Pulmonary lymph node (tissue), 1 donor: Measurements from ENCODE around the gene EIF4E3.

DNA sequence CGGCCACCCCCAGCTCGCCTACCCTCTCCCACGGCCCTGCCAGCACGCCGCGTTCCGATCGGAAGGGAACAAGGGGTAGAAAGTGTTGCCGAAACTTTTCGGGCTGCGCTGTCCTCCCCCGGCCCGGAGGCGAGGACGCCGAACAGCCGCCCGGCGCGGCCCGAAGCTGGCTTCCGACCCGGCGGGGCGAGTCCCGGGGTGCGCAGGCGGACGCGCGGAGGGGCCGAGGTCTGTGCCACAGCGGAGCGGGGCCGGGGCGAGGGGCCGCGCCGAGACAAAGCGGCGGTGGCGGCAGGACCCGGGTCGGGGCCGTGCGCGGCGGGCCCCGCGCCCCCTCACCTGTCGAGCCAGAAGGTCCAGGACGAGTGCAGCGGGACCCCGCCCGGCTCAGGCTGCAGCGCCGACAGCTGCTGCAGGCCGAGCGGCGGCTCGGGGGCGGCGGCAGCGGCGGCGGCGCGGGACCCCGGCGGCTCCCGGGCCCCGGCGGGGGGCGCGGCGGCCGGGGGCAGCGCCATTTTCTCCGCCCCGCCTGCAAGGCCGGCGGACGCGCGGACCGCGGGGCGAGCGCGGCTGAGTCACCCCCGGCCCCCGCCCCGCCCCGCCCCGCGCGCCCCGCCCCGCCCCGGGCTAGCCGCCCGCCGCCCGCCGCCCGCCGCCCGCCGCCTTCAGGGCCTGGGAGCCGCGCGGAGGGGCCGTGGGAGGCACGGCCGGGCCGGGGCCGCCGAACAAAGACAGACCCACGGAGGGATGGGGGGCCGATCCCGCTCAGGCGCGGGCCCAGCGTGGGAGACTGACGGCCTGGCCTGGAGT is at the start of gene EIF4E3:
Gene EIF4E3, minus strand, starts transcription at position 550 of the 810 bp plus-strand sequence.
- PRO-cap = bidirectional peak, plus-strand start at position 675 of the sequence, minus-strand start at position 539 of the sequence

GRCh38 chr3:71755224-71755557 is 1.5 kb downstream of the GPR27 start:
- PRO-cap = no peak

DNA sequence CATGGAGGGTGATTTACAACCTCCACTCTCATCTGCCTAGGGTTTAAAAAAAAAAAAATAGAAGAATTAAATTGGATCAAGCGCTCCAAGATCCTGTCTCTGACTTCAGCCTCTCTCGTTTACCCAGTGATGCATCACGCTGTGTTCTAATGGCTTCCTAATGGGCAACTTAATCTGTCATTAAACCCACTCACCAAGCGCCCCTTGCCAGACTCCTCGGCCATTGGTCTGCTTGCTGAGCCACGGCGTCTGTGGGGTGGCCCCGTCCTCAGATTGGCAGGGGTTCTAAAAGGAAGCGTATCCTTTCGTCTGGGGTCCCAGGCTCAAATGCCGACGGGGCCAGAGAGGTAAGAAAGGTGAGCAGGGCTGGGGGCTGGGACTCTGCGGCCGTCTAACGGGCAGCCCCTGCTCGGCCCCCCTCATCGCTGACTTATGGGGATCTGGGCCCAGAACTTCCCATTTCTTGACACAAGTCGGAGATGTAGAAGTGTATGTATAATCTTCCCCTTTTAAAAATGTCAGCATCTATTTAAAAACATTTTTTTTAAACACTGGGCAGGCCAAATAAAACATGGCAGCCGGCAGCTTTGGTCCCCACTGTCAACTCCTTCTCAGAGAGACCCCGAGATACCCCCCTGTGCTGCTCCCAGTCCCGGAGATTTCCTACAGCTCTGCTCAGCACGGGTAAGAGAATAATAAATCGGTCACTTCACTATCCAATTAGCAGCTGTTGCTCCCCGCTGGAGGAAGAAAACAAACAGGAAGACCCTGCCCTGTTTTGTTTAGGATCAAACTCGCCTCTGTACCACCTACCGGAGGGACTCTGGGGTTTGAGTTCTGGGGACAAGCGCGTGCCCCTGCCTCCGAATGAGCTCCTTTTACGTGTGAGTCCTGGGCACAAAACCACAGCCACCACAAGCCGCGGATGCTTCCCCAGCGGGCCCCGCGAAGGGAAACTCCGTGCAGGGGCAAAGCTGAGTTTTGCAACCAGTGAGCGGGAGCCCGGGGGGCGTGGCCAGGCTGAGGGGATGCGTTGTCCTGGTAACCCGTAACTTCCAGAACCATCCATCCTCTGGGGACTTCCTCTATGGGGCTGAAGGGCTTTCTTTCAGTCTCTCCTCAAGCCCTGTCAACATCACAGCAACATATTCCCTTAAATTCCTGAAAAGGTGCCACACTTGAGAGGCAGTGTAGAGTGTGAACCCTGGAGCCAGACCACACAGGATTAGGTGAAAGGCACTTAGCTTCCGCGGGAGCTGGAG is 315.5 kb upstream of the PROK2 start:
- PRO-cap = bidirectional peak, plus-strand start at position 1,111 of the sequence, minus-strand start at position 869 of the sequence

GRCh38 chr3:72176375-72176959 is 391.5 kb upstream of the PROK2 start:
- PRO-cap = bidirectional peak, plus-strand start at chr3:72176791, minus-strand start at chr3:72176661

DNA sequence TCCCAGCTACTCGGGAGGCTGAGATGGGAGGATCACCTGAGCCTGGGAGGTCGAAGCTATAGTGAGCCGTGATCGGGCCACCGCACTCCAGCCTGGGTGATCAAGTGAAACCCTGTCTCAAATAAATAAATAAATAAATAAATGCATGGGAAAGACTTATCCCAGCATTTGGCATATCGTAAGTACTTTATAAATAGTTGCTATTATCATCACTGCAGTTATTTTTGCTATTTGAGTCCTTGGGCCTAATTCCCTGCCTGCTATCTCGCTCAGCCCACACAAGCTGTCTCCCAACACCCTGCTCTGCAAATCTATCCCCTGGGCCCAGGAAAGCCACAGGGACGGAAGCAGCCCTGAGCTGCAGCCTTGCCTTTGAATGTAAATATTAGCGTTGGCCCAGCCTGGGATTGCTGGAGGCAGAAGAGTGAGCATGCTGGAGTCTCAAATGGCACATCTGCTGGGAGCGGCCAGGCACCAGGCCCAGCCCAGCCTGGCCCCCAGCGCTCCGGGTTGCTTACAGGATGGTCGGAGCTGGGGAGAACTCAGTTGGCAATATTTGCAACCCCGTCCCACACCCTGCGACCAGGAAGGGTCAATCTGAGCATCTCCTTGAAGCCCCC is 529.8 kb downstream of the SHQ1 start:
- PRO-cap = no peak

DNA sequence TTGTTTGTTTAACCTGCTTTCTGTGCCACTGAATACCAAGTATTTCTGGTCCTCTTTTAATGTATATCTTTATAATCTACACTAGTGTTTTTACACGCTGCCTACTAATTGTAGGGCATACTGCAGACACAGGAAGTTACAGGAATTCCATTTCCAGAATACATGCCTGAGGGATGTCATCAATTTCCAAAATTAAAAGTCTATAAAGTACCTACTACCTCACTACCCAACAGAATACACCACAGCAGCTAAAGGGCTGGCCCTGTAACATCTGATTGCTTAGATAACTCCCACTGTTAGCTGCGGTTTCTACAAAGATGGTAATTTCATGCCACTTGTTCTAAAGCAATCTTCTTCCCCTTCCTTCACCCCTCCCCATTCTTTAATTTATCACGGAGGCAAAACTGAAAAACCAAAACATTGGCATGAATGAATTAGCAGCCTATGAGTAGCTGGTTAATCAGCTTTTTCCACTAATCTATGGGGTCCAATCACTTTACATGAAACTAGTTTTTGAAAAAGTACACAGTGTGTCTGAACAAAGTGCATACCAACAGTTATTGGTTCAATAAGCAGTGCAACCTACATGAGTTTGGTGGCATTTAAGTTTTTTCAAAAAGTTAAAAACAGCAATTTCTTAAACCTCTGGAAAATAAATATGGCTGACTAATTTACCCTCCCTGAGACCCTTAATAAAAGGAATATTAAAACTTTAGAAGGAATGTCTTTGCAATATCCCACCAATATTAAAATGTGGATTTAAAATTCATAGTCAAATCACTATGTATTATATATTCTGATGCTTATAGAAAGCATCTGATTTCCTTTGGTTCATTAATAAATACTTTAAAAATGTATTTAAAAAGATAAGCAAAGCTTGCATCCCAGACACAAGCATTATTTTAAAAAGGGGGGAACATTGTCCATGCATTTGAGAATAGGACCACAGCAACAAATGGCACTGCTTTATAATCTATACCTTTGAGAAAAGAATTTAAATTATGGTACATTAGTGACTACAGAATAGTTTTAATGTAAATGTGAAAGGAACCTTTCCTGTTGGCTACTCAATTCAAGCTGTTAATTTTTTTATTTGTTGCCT is 472.4 kb downstream of the SHQ1 start:
- PRO-cap = no peak

- PRO-cap = no peak
These were observed 324.8 kb downstream of the SHQ1 start for GRCh38 chr3:72523409-72523841.

DNA sequence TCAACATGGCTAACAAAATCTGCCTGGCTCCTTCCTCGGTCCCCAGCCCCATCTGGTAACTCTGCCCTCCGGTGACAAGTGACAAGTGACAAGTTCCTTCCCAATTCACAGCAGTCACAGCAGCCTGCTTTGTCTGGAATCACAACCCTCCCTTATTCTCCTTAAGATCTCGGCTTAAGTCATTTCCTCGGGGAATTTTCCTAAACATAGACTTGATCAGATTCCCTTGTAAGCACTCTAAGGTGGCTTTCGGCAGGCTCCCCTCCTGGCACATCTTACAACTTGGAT is 126.6 kb downstream of the SHQ1 start:
- PRO-cap = no peak

DNA sequence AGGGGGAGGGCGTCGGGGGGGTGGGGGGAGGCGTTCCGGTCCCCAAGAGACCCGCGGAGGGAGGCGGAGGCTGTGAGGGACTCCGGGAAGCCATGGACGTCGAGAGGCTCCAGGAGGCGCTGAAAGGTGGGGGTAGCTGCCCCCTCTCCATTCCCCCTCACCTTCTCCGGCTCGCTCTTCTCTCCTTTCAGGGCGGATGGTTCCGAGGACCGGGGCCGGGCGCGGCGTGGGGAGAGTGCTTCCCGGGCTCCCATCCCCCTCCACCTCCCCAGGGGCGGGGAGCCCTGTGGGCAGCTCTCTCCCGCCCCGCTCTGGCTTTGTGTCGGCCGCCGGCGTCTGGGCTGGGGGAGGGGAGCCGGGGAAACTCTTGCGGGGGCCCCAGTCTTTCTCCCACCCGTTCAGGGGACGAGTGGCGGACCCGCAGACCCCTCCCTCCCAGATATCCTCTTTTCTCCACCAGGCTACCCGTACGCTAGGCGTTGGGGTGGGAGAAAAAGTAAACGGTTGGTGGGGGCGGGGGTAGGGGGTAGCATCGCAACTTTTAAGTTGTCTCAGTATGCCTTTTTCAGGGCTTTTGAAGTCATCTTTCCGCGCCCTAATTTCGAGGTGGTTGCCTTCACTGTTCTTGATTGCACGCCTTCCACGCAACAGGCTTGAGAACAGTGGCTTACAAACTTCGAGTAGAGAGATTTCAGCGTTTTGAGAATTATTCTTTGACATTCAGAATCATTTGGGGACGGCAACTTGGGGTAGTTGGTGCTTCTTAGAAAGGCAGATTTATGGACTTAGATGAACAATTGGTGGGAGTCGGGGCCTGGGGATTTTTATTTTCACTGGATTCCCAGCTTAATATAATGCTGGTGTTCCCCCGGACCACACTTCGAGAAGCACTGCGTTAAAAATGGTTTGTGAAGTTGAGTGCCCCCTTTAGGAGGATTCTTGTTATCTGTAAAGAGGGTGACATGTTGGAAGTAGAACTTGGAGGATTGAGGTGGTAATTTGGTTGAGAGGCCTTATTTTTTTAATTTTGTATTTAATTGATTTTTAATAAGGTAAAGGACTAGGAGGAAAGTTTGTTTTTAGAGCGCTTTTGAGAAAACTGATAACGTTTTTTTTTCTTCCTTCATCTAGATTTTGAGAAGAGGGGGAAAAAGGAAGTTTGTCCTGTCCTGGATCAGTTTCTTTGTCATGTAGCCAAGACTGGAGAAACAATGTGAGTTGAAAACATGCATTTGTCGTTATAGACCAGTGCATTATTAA is 765 bp downstream of the PPP4R2 start:
- PRO-cap = bidirectional peak, plus-strand start at position 335 of the sequence, minus-strand start at position 313 of the sequence; unidirectional peak, minus-strand start at position 882 of the sequence

GRCh38 chr3:73008090-73008809 is 11.6 kb downstream of the PPP4R2 start:
- PRO-cap = no peak

DNA sequence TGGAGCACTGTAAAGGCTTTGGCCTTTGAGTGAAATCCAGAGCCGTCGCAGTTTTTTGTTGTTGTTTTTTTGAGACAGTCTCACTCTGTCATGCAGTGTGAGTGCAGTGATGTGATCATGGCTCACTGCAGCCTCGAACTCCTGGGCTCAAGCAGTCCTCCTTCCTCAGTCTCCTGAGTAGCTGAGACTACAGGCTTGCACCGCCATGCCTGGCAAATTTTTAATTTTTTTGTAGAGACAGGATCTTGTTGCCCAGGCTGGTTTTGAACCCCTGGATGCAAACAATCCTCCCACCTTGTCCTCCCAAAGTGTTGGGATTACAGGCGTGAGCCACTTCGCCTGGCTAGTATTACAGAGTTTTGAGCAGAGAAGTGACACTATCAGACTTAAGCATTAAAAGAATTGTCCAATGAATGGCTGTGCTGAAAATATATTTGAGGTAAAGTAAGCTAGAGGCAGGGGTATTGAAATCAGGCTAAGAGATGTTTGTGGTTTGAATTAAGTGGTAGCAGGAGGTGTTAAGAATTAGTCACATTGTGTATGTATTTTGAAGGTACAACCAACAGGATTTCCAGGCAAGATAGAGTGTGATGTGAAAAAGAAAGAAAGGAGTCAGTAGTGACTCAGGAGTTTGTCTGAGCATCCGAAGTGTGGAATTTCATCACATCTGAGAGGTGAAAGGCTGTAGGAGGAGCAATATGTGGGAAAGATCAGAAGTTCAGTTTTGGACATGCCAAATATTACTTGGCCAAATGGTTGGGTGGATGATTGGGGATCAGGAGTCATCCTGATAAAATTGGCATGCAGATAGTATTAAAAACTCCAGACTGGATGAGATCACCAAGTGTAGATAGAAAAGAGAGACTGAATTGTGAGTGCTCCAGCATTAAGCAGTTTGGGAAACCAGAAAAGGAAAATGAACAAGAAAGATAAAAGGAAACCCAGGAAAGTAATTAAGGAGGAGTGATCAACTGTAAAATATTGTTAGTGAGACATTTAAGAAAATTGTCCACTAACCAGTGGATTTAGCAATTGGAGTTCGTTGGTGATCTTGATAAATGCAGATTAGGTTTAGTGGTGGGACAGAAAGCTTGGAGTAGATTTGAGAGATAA is 32.2 kb upstream of the EBLN2 start:
- PRO-cap = no peak

- PRO-cap = no peak
These were observed 3.6 kb downstream of the EBLN2 start for GRCh38 chr3:73064710-73065753.

DNA sequence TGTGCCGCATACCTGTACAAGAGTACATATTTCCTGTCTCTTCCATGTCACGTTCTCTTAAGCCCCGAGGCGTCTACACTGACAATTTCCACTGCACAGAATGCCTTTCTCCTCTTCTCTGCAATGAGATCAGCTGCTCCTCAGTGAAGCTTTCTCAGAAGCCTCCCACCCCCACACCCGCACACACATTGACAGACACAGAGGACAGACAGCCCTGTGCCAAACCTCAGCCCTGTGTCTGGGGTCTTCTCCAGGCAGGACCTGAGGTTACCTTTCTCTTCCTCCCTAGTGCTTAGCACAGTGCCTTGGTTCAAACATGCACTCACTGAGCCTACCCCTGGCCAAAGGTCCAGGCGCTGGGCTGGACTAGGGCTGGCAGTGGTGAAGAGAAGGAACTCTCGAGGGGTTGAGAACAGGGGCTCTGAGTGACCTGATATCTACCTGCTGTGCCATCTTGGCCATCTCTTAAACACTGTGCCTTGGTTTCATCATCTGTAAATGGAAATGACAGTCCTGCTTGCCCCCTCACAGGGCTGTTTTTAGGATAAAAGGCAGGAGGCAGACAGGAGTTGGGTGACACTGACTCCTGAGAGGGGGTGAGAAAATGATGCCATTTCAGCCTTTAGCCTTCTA is 55.2 kb downstream of the PDZRN3 start:
- PRO-cap = no peak

GRCh38 chr3:73623723-73624011 is 1.1 kb downstream of the PDZRN3 start:
- PRO-cap = no peak

DNA sequence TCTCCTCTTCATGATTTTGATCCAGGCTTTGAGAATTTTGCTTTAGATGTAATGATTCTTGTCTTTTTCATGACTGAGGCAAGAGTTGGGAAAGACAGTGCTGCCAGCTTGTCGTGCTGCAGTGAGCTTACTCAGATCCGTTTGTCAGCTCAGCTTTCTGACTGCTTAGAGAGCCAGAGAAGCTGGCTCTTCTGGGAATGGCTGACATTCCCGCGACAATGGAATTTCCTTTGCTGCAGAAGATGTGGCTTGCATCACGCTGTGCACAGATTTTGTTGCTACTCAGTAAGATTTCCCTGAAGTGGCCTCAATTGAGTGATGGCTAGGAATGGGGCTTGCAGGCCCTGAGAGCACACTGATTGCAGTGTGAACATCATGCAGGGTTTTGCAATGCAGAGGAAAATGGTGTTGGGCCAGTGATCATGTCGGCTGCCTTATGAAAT is 102.3 kb upstream of the PDZRN3 start:
- PRO-cap = no peak

GRCh38 chr3:75618505-75619038 is 45.6 kb upstream of the FRG2C start:
- PRO-cap = no peak

DNA sequence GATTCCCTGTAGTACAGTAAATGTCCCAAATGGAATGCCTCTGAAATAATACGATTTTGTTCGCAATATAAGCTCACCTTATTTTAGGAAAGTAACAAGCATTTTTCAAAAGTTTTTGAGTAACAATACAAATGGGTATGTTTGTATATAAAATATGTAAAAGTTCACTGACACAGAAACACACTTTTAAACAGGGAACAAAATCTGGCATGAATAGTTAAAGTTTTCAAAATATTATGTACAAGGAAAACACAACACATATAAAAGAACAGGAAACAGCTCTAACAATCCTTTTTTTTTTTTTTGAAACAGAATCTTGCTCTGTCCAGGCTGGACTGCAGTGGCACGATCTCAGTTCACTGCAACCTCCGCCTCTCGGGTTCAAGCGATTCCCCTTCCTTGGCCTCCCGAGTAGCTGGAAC is 846.3 kb downstream of the ROBO1 start:
- PRO-cap = no peak

DNA sequence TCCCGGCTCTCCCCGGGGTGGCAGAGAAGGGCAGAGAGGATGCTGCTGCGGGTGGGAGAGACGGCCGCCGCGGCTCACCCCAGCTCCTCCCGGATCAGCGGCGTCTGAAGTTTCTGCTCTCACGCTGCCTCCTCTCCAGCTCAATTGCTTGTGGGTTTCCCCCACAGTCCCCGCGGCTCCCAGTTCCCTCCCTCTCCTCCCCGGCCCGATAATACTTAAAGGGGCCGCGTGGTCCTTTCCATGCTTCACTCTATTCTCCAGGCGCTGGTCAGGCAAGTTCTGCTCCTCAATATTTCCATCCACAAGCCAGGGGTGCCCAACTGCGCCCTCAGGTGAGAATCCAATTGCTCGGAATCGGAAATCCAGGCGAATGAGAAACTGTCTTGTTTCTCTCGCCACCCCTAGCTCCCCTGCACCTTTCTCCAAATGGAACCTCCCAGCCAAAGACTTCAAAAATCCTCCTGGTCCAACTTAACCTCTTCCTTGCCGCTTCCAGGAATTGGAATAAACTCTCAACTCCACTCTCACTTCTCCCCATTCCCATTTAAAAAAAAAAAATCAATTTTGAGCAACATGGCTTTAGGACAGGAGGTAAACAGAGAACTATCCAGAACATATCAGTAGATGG is 748.4 kb downstream of the ROBO1 start:
- PRO-cap = unidirectional peak, minus-strand start at position 146 of the sequence

DNA sequence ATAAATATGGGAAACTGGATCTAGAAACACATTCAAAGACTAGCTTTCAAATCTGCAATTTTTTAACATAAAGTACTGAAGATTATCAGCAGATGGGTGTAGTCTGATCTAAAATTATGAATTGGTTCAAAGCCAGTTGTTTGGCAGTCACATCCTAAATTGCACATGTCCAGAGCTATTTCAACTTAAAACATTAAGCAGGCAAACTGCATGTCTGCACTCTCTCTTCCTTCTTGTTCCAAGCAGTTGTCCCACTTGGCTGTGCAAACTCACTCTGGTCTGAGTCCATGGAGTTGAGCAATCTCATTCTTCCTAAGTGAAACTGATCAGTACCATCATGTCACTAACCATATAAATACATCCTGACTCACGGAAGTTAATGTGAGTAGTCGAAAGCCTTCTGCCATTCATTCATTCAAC is 353.0 kb downstream of the ROBO1 start:
- PRO-cap = no peak

DNA sequence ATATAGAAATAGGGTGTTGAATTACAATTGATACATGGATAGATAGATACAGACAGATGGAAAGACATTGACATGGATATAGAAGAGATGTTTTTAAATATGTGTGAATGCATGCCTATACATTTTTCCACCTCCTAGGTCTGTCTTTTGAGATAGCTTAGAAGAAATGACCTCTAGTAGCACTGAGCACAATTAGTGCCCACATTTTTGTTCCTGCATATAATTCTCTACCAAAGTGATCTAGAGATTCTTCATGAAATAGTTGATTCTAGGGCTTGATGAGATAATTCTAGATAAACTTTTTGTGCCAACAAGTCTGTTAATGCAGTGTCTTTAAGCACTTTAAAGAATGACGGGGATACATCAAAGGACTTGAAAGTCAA is 560.1 kb upstream of the ROBO1 start:
- PRO-cap = unidirectional peak, minus-strand start at position 146 of the sequence